Suprapubic skin (tissue), 4 donors: ENCODE data around the genes PIGS and BLTP2.

DNA sequence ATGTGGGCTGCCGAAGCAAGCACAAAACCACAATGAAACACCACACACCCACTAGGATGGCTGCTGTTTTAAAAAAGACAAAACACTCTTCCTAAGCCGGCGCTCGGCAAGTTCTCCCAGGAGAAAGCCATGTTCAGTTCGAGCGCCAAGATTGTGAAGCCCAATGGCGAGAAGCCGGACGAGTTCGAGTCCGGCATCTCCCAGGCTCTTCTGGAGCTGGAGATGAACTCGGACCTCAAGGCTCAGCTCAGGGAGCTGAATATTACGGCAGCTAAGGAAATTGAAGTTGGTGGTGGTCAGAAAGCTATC, 5.8 kb upstream of the SLC13A2 start:
- PRO-cap: no peak
- RAMPAGE, long total RNA, 4 experiments: no peak in any of the 4 experiments

- PRO-cap: no peak
- RAMPAGE, long total RNA, 4 experiments: no peak in any of the 4 experiments
Measured at GRCh38 chr17:28470547-28471280, 2.7 kb upstream of the SLC13A2 start.

DNA sequence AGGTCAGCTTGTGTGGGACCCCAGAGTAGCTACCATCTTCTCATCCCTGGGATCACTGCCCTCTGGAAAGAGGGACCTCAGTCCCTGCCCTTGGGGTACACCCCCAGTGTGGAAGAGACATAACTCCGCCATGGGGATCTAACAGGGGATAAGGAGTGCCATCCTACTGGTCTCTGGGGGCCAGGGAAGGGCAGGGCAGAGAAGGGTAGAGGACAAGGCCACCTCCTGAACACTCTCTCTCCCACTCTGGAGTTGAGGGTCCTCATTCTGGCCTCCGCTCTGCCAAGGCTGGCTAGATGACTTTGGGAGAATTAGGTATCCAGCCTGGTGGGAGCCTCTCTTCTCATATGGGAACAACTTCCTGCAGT, 3.7 kb downstream of the UNC119 start:
- PRO-cap: no peak
- RAMPAGE, long total RNA, 4 experiments: no peak in any of the 4 experiments

GRCh38 chr17:28571332-28572101, at the start of gene PIGS:
TSS of gene PIGS (minus strand) at chr17:28571524.
- PRO-cap: bidirectional peak, plus-strand start at chr17:28571698, minus-strand start at chr17:28571524
- RAMPAGE, long total RNA, 4 experiments: start-site peak on the minus strand in 4 of 4 experiments, at chr17:28571506-28571538 at its widest, 31 to 189 reads per replicate

DNA sequence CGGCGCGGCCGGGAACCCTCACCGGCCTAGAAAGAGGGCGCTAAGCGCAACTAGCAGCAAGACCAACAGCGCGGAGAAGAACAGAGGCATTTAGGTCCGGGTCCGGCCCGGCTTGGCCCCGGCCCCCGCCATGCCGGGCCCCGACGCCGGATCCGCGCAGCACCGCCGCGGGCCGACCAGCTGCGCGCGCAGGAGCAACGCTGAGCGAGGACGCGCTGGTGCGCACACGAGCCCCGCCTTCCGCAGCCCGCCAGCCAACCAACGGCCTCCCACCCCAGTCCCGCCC, at the start of gene BLTP2:
TSS of gene BLTP2 (minus strand) at position 192 of the 286 bp plus-strand sequence.
- PRO-cap: bidirectional peak, plus-strand start outside the sequence, minus-strand start at position 190 of the sequence
- RAMPAGE, long total RNA, 4 experiments: start-site peak on the minus strand in 1 of 4 experiments, centred at position 159 of the sequence, 213 reads per replicate

DNA sequence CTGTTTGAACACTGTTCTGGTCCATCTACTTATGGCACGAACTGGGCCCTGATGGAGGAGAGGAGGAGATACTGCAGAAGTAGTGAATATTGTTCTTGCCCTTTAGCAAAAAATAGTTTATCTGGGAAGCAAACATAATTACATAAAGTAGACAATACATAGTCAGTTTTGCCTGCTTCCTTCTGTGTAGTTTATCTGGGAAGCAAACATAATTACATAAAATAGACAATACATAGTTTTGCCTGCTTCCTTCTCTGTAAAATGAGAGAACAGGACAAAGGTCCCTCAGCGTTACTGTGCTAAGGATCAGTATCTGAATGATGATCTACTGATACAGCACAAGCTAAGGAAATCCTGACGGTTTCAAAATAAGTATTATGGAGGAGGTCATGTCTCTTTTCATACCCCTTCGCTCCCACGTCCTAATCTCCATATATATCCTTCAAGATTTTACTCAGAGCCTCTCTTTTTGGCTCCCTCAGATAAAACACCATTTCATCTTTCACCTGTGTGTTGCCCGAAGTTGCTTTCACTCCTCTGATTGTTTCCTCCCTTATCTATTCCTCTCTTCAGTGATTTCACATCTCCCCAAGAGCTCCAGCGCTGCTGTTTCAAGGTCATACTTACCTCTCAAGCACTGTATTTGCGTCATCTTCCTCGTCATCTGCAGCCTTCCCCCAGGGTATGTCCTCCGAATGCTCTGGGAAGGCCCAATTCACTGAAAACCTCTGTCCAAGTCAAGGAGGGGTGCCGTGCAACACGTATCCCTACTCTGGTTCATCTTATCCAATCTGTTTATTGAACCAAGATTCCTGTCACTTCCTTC, 1.1 kb upstream of the BLTP2 start:
- PRO-cap: unidirectional peak, plus-strand start at position 731 of the sequence
- RAMPAGE, long total RNA, 4 experiments: no peak in any of the 4 experiments

- PRO-cap: no peak
- RAMPAGE, long total RNA, 4 experiments: start-site peak on the plus strand in 1 of 4 experiments, at chr17:28675402-28675420 at its widest, 79 reads per replicate
Measured at GRCh38 chr17:28675320-28675809, 13.4 kb downstream of the SUPT6H start.

GRCh38 chr17:28684134-28685118, 22.4 kb downstream of the SUPT6H start:
- PRO-cap: no peak
- RAMPAGE, long total RNA, 4 experiments: start-site peak on the plus strand in 1 of 4 experiments, at chr17:28684845-28684924 at its widest, 21 to 26 reads per replicate

DNA sequence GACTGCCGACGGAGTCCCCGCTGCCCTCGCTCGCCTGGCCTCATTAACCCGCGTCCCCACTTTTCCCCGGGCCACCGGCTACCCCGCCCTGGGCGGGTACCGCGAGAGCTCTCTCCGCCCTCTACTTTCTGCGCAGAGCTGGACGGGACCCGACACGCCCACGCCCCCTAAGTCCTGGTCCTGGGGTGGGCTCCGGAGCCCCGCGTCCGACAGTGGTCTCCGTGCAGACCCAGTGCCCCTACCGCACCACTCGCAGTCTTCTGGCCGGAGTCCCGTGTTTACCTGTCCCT, 386 bp upstream of the TLCD1 start:
- PRO-cap: bidirectional peak, plus-strand start at position 133 of the sequence, minus-strand start at position 45 of the sequence
- RAMPAGE, long total RNA, 4 experiments: no peak in any of the 4 experiments

DNA sequence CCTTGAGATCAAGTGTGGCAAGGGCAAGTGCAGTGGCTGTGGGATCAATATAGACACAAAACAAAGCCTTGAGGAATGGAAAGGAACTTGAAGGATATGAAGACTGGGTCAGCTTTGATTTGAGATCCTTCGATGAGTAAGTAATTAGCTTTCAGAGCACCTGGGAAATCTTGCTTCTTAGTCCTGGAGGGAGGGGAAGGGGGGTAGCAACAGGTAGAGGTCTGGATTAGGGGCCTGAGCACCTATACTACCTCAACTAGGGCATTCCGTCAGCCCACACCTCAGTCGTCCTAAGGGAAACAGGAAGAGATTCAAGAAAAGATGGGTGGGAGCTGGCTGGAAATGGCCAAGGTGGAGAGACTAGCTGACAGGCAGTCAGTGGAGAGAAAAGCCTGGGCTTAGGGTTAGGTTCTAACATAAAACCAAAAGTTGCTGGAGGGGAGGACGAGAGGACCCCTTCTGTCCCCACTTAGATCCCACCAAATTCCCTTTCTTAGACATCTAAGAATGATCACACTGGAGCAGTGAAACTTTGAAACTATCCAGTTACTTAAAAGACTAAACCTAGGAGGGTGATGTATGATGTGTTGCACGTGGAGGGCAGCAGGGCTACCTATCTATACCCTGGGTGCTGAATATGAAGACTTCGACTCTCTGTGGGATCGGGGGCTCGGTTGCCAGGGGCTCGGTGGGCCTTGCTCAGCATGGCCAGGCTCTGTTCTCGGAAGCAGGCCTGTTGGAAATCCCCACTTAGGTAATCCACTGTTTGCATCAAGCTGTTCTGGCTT, 14.0 kb downstream of the TRAF4 start:
- PRO-cap: no peak
- RAMPAGE, long total RNA, 4 experiments: no peak in any of the 4 experiments

DNA sequence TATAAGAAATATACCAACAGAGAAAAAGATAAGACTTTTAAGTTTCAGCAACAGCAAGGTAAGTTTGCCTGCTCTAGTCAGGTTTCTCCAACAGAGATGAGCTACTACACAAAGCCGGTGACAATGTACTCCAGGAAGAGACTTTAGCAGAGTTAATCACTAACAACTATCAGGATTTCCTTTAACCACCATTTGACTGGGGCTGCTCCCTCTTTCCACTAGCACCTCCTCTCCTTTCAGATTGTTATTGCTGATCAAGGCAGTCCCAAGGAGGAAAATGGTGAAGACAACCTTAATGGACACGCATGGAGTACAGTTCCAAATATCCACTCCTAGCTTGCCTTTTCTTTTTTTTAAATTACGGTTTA, 31.0 kb downstream of the FAM222B start:
- PRO-cap: unidirectional peak, plus-strand start at position 262 of the sequence
- RAMPAGE, long total RNA, 4 experiments: no peak in any of the 4 experiments

GRCh38 chr17:28857698-28858609, 3.1 kb downstream of the ERAL1 start:
- PRO-cap: no peak
- RAMPAGE, long total RNA, 4 experiments: start-site peak on the plus strand in 1 of 4 experiments, at chr17:28858155-28858474 at its widest, 20 reads per replicate

GRCh38 chr17:28861192-28862393, 6.8 kb downstream of the ERAL1 start:
- PRO-cap: no peak
- RAMPAGE, long total RNA, 4 experiments: no peak in any of the 4 experiments

DNA sequence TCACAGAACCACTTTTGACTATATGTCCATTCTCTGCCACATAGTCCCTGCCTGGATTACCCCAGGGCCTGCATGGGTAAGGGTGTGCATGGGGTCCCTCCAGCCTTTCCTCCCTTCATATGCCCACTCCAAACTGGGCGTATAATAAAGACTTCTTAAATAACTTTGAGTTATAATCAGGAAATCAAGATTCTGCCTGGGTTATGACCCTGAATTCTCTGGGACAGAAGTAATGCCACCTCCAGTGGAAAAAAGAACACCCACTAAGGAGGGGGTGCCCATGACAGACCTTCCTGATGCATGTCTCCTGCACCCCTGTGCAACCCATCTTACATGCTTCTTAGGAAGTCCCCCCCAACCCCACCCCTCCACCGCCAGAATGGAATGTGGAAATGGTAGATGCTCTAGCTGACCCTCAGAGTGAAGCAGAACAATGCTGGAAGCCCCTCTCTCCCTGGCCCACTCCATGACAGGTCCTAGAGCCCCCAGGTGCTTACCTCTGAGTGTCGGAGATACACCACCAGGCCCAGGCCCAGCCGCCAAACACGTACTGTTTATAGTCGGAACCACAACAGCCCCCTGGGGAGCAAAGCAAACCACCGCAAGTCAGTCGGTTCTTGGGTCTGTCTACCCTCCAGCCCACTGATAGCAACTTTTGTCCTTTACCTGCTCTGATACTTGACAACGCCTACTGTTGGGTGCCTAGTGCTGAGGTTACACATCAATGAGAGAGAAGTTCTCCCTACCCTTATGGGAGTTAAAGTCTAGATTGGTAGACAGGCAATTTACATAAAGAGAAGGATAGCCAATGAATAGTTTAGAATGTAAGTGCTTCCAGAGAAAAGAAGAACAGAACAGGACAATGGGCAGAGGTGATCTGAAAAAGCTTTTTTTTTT, 8.8 kb downstream of the FLOT2 start:
- PRO-cap: no peak
- RAMPAGE, long total RNA, 4 experiments: no peak in any of the 4 experiments

DNA sequence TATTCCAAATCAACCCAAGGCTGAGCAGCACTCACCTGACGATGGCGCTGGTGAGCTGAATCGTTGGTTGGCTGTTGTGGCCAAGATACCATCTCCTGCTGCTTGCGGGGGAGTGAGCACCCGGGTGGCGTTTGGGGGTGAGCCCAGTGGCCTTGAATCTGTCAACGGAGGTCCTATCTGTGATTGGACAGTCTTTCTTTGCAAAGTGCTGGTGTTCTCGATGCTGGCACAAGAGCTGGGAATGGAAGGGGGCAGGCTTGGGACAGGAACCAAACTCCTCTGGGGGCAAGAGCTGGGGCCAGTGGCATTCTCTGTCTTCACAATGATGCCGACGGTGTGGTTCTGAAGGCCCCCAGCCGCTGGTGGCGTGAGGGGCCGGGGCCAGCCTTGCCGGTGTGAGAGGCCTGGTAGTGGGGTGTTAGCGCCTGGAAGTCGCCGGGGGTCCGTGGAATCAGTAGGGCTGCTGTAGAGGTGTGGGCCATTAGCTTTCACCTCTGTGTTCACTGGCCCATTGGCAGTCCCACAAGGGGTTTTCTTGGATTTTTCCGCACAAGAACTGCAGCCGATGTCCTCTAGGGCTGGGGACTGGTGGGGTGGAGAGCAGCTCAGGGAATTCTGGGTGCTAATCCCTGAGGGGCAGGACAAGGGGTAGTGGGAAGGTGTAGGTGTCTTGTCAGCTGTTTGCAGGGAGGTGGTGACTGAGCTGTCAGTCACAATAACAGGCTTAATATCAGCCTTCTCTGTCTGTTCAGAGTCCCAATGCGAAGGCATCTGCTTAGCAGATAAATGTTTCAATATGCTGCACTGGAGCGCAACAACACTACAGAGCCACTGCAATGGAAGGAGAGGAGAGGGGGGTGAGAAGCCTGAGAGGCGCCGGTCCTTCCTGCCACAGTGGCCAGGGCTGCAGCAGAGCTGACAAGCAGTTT, 9.8 kb upstream of the DHRS13 start:
- PRO-cap: no peak
- RAMPAGE, long total RNA, 4 experiments: no peak in any of the 4 experiments

- PRO-cap: no peak
- RAMPAGE, long total RNA, 4 experiments: no peak in any of the 4 experiments
Measured at GRCh38 chr17:28926769-28927212, 23.9 kb upstream of the DHRS13 start.

- PRO-cap: no peak
- RAMPAGE, long total RNA, 4 experiments: start-site peak on the minus strand in 1 of 4 experiments, at chr17:28950068-28950240 at its widest, 12 reads per replicate
Measured at GRCh38 chr17:28949858-28950901, 1.1 kb downstream of the PHF12 start.

DNA sequence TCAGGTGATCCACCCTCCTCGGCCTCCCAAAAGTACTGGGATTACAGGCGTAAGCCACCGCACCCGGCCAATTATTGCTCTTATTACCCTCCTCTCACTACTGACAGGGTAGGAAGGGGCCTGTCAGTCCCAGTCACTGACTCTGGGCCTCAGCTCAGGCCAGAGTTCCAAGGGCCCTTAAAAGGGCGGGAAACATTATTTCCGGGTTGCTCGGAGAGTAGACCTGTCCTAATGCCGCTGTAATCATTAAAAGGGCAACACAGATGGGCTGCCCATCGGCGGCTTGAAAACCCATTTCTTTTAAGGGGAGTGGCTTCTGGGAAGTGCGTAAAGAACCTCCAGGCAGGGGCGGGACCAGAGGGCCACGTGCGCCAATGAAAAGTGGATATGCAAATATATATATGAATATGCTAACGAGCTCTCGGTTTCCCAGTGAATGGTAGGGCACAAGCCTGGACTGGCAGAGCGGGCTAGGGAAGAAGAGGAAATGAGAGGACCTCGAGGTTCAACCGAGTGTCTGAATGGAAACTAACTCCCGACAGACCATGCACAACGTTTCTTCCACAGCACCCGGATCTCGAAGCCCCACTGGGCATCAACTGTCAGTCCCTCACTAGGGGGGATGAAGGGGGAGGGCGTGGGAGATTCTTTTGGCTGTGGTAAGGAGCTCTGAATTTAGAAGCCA, 26.7 kb downstream of the PIPOX start:
- PRO-cap: unidirectional peak, plus-strand start at position 463 of the sequence
- RAMPAGE, long total RNA, 4 experiments: no peak in any of the 4 experiments

GRCh38 chr17:29092226-29092678, 49.3 kb downstream of the PIPOX start:
- PRO-cap: no peak
- RAMPAGE, long total RNA, 4 experiments: start-site peak on the minus strand in 1 of 4 experiments, at chr17:29092376-29092446 at its widest, 198 reads per replicate

DNA sequence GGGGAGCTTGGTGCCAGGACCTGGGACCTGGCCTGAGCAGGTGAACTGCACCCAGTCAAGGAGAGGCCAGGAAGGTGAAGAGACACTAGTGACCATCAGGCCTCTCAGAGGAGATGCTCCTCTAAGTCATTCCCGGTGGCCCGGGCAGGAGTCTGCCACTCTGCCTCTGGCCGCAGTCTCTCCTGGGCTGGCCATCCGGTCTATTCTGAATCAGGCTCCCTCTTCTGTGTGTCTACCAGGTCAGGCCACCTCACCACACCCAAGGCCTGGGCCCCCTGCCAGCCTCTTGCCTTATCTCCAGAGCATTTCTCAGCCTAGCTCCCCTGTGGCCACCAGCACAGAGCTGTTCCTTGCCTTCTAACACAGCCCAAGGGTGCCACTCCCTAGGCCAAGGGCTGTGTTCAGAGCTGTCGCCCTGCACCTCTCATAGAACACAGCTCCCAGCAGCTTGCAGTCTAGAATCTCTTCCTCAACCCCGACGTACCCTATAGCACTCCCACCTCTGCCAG, 55.3 kb downstream of the MYO18A start:
- PRO-cap: no peak
- RAMPAGE, long total RNA, 4 experiments: no peak in any of the 4 experiments